Prostate gland (tissue), 2 donors: ENCODE results near the genes CLCN4 and ASB9.

DNA sequence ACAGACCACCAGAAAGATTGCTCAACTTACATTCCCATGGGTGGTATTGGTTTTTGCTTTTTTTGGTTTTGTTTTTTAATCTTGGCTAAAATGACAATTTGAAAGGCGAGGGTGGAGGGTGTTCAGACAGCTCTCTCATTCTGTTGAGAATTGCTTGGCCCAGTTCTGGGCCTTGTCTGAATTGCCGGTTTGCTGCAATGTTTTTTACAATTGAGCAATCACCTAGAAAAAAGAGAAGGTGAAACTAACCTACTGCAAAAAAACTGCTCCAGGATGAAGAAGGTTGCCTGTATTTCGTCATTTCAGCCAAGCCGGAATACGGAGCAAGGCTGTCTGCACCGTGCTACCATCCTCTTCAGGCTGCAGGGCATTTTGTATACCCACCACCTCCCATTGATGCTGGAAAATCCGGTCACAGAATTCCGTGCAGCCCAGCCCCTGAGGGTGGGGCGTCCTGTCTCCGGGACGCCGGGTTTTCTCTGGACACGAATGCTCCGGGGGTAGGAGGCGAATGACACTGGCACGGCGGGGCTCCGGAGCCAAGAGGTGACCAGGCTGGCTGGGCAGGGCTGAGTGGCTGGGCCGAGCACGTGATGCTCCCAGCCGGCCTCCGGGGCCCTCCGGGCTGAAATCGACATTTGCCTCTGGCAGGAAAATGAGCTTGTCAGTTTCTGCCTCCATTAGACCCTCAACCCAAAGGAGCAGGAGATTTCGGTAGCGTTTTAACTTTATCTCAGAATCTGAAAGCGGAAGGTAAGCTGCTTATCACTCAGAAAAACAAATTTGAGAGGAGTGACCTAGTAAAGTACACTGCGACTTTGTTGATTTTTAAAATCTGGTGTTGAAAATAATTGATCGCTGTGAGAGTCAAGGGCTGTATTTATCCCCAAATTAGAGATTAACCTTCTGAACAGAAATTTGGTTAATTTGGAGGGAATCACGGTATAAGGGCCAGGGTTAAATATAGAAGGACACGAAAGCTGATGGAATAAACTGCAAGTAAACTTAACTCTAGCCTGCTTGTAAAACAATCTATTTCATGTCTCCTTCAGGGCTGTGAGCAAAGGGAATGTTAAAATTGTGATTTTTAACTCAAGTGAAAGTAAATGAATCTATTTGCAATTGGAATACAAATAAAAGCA lies at the start of gene CLCN4:
CLCN4 (plus strand) TSS at position 628 of the 1,142 bp plus-strand sequence.
- PRO-cap: unidirectional peak, minus-strand start at position 516 of the sequence
- RAMPAGE, long total RNA, 2 experiments: start-site peak on the plus strand in 2 of 2 experiments, centred at positions 536 to 559 of the sequence, 6 to 31 reads per replicate

DNA sequence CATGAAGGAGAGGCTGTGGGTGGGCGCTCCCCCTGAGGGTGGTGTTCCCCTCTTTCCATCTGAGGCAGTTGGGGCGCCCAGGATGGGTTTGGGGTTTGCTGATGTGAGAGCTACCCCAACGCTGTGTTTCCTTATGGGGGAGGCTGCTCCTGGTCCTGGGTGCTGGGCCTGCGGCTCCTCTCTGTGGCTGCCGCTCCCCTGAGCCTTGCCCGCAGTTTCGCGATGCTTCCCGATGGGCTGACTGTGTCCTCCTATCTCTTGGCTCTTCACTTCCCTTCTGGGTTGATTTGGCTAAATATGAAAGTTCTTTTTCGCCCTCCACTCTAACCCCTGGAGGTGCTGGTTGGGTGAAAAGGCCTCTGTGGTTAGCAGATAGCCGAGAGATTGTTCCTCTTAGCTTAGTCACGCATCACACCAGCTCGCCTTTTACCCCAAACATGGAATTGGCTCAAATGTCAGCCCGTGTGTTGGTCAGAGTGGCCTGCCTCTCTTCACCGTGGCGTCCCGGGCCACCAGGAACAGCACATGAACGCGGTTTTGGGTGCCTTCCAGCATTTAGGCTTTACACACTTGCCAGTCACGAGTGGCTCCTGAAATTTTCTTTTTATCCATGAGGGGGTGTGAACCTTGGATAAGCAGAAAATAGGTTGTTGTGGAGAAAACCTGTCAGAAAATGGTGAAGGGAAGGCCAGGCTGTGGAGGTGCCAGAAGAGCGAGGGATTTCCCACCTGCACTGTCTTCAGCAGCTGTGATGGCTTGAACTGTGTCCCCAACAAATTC lies 8.8 kb downstream of the CLCN4 start:
- PRO-cap: no peak
- RAMPAGE, long total RNA, 2 experiments: no peak in any of the 2 experiments

- PRO-cap: no peak
- RAMPAGE, long total RNA, 2 experiments: no peak in any of the 2 experiments
Observed at GRCh38 chrX:10197476-10197763, 40.6 kb downstream of the CLCN4 start.

- PRO-cap: no peak
- RAMPAGE, long total RNA, 2 experiments: no peak in any of the 2 experiments
Observed at GRCh38 chrX:10536486-10537240, 83.7 kb downstream of the MID1 start.

DNA sequence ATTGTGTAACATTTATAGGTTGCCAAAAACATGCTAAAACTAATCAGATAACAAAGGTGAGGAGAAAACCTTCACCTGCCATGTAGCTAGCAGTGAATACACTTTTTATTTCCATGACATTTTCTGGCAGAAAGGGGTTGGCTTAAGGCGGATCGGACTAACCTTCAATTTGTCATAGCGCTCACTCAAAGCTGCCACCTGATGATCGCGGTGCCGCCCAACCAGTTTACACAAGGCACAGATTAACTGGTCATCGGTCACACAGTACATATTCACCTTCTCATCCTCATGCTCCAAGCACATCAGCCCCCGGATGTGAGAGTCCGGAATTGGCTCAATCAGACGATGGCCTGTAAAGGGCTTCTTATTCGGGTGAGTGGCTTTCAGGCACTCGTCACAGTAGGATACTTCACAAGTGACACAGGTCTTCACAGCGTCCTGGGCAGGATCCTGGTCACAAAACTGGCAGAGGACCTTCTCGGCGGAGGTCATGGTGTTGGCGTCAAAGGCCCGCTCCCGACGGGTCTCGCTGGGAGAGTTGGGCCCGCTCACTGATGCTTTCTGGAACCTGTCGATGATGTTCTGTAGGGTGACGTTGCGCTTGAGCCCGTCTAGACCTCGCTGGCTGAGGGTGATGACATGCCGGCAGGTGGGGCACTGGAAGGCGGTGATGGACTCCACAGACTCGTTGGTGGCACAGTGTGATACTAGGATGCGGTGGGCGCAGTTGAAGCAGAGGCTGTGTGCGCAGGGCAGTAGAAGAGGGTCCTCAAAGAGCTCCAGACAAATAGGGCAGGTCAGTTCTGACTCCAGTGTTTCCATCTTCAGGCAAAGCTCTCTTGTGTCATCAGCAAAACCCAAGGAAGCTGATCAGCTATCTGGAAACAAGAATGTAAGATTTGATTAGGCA lies 53.4 kb downstream of the MID1 start:
- PRO-cap: no peak
- RAMPAGE, long total RNA, 2 experiments: no peak in any of the 2 experiments

- PRO-cap: no peak
- RAMPAGE, long total RNA, 2 experiments: start-site peak on the minus strand in 1 of 2 experiments, at chrX:11192127-11192240 at its widest, 10 reads per replicate
Observed at GRCh38 chrX:11191587-11192377, 80.7 kb downstream of the HCCS start.

GRCh38 chrX:11203937-11204541 lies 89.2 kb upstream of the AMELX start:
- PRO-cap: no peak
- RAMPAGE, long total RNA, 2 experiments: no peak in any of the 2 experiments

DNA sequence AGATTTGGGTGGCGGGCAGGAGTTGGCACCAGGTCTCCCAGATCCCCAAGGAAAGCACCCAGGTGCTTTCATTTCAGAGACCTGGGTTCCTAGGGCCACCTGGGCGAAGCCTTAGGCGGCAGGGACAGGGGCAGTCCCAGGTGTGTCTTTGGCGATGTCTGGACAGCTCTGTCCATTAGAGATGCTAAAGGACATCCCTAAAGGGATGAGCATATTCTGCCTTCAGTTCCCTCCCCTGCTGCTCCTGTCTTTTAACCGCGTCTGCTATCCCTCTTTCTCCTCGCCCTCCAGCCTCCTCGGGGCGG lies 960 bp downstream of the MSL3 start:
- PRO-cap: no peak
- RAMPAGE, long total RNA, 2 experiments: no peak in any of the 2 experiments

GRCh38 chrX:12968116-12968845 lies 6.6 kb upstream of the TMSB4X start:
- PRO-cap: no peak
- RAMPAGE, long total RNA, 2 experiments: no peak in any of the 2 experiments

DNA sequence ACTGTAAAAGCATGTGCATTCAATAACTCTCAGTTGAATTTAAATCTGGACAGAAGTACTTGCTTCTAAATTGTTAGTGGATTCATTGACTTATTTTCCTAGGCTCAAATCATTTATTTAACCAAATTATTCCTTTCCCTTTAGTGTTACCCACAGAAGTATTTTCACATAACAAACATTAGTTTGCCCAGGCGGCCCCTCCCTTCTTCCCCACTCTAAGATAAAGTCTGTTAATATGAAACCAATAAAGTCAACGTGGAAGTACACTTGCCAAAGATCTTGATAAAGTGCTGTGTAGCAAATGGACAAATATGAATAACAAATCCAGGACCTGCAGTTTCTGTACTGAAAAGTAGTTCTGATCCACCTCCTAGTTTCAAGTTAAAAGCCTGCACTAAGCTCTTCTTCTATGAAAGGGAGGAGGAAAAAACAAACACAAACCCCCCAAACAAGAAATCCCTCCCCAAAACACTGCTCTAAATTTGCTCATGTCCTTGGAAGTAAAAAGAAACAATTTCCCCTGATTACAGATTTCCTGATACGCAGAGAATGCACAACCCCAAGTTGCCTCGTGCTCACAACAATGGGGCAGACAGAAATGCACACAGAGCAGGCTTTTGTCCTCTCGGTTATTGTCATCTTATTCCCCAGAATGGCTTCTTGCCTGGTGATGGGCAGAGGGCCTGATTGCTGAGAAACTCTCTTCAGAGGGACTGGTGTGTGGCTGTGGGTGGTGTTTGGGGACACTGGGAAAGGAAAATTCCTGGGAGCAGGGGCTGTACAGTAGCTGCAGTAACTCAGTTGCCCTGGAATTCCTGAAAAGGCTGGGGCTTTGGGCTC lies 23.2 kb downstream of the TMSB4X start:
- PRO-cap: no peak
- RAMPAGE, long total RNA, 2 experiments: no peak in any of the 2 experiments

DNA sequence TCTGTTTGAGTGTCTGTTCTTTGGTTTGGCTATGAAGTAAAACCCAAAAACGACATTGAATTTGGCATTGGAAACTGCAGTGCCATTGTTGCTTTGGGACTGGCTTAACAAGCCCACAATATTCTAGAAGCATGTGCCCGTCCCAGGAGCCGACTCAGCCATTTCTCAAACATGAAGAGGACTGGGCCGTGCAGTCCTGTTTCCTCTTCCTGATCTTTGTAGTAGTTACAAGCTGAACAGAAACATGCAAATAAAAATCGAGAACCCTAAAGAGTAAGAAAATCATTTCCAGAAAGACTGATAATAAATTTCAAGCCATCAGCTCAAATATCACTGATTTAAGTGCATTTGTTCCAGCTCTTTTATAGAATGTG lies 25.6 kb downstream of the TMSB4X start:
- PRO-cap: no peak
- RAMPAGE, long total RNA, 2 experiments: no peak in any of the 2 experiments

DNA sequence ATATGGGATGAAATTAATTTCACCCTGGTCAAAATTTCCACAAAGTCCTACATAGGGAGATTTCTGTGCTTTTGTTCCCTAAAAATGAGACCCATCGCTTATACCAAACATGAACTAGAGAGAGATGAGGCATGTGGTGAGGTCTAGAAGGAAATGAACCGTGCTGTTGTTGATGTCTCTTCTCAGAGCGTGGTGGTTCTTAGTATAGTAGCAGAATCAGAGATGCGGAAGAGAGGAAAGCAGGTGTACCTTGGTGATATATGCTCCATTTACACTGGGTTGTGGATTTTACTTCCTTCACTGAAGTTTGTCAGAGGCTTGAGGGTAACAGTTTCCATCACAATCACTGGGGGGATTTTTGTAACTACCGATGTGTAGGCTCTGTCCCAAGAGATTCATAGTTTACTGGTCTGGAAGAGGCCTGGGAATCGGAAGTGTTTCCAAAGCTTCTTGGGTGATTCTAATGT lies 30.2 kb upstream of the FAM9C start:
- PRO-cap: no peak
- RAMPAGE, long total RNA, 2 experiments: no peak in any of the 2 experiments

DNA sequence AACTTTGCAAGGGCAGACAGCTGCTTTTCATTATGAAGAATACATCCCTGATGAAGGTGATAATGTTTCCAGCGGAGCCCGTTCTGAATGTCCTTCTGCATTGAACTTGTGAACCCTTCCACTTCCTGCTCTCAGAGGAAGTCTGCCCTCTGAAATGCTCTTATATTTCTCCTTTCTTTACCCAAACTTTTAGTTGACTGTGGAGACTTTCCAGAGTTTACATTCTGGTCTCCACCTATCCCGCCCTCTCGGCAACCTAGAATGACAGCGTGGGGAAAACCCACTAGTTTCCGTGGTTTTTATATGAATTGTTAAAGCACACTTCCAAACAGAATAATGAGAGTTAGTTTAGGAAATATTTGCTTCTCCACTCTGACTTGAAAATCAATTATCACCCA lies 123.5 kb upstream of the FAM9C start:
- PRO-cap: no peak
- RAMPAGE, long total RNA, 2 experiments: no peak in any of the 2 experiments

GRCh38 chrX:13734966-13735548 lies 509 bp downstream of the OFD1 start:
- PRO-cap: bidirectional peak, plus-strand start at chrX:13735042, minus-strand start at chrX:13735016
- RAMPAGE, long total RNA, 2 experiments: no peak in any of the 2 experiments

GRCh38 chrX:13937984-13939044 lies 91.4 kb downstream of the GEMIN8 start:
- PRO-cap: bidirectional peak, plus-strand start at chrX:13938593, minus-strand start at chrX:13938521; unidirectional peak, plus-strand start at chrX:13938593
- RAMPAGE, long total RNA, 2 experiments: start-site peak on the minus strand in 2 of 2 experiments, at chrX:13938653-13938683 at its widest, 28 to 29 reads per replicate

- PRO-cap: no peak
- RAMPAGE, long total RNA, 2 experiments: start-site peak on the minus strand in 1 of 2 experiments, at chrX:15270055-15270188 at its widest, 135 reads per replicate
Observed at GRCh38 chrX:15269563-15270501, at the start of gene ASB9. TSS of gene ASB9 (minus strand) at chrX:15270083.

- PRO-cap: no peak
- RAMPAGE, long total RNA, 2 experiments: no peak in any of the 2 experiments
Observed at GRCh38 chrX:15310079-15310668, 5.3 kb downstream of the ASB11 start.

- PRO-cap: no peak
- RAMPAGE, long total RNA, 2 experiments: no peak in any of the 2 experiments
Observed at GRCh38 chrX:15384633-15385397, 602 bp upstream of the VEGFD start.

GRCh38 chrX:15549503-15550024 lies 49.0 kb downstream of the BMX start:
- PRO-cap: no peak
- RAMPAGE, long total RNA, 2 experiments: no peak in any of the 2 experiments

GRCh38 chrX:15602766-15603036 lies 1.9 kb upstream of the ACE2 start:
- PRO-cap: no peak
- RAMPAGE, long total RNA, 2 experiments: no peak in any of the 2 experiments